Left colon (tissue), 1 donor: ENCODE results near the gene HTR2A.

DNA sequence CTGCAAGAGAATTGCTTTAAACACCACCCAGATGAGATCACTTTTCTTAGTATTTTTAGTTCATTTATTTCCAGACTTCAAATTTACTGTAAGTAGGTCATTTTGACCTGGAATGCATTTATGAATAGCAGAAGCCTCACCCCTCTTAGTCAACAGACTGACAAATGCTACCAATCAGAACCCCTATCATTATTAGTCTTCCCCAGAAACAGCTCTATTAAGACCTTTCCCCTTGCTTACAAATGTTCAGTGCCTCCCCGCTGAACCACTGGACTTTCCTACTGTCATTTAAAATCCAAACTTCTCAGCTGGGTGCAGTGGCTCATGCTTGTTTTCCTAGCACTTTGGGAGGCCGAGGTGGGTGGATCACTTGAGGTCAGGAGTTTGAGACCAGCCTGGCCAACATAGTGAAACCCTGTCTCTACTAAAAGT is 27.2 kb downstream of the RUBCNL start:
- PRO-cap: no peak

DNA sequence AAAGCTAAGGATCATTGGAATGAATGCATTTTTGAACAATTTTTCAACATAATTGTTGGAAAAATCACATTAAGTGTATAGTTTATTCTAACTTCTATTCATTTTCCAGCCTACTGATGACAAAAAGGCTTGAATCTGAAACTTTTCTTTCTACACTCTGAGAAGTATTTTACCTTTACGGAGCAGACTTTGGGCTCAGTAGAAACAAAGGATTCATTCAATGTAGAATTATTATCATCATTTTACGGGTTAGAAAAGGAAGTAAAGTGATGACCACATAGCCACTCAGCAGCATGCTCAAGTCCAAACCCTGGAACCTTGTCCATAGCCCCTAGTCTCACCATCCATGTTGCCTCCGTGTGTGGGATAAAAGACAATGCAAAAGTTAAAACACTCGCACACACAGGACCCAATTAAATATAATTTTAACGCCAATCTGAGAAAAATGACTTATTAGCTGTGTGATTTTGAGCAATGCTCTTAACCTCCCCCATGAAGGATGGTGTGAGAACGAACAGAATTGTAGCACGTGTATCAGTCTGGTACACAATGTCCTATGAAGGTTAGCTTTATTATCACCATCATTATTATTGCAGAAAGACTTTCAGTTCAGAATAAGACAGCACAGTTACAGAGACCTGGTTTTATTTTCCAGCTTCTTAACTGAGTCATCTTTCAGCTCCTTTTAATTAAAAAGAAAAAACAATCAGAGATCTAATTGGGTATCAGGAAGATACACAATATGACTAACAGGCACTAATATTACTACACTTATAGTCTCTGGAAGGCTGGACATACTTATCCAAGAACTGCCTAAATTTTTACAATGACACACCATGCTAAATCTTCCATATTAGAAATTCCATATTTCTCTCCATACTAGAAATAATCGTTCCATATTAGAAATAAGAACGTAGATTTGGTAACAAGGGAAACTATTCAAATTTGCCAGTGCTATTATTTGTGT is 2.2 kb downstream of the RUBCNL start:
- PRO-cap: no peak

- PRO-cap: no peak
These were observed 2.7 kb upstream of the RUBCNL start for GRCh38 chr13:46389337-46390606.

DNA sequence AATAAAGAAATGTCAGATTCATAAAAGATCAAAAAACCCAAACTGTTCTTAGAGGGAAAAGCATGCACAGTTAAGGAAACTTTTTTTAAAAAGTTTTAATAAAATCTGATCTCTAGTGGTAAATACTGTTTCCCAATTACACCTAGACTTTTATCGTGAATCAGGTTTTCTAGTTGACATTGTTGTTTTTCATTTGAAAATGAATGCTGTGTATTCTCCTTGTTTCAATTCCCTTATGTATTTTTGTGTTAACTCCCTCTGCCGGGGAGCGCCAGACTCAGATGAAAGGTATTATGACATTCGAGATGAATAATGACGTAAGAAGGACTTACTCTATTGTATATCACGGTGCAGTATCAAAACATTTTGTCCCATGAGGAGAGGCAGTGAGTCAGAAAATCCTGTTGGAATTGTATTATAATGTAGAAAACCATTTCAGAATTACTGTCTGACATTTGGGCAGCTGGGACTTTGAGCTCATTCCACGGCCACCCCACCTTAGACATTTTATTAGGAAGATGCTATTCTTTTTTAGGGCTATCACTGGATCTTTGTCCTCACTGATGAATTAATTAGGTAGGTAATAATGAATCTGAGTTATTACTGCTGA is 61.6 kb downstream of the LRCH1 start:
- PRO-cap: no peak

DNA sequence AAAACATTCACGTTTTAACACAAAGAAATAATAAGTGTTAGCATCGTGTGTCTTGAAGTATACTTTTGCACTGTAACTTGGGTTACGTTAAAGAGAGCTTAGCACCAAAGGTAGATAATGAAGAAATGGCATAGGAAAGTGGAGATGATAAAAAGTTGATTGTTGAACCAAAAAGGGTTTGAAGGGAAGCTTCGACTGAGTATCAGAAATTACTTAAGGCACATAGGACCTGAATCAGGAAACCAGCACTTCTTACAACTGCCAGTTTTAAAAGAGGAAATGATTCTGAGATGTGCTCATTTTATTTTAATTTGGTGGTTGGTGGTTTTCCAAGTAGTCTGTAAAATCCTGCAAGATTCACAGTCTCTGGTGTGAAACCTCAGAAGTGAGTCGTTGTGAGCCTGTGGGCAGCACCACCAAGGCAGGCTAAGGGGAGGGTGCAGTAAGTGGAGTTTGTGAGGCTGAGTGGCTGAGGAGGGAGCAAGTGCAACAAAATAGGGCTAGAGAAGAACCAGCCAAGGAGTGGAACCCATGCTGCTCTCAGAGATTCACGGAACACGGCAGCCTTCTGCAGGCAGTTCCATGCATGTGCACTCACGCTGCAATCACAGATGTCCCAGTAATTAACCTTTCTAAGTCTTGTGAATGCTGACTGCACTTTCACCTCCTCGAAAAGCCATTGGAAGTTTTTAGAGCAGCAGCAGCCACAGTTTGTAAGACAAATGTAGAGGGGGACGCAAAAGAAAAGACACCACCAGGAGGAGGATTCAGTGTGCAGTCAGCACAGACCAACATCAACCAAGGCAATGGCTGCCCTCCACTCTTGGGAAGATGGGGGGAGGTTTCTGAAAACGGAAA is 45.1 kb downstream of the ESD start:
- PRO-cap: no peak

GRCh38 chr13:46896635-46897264 is at the start of gene HTR2A:
TSS of gene HTR2A (minus strand) at chr13:46897053.
- PRO-cap: no peak

- PRO-cap: no peak
These were observed 1.7 kb upstream of the MED4 start for GRCh38 chr13:48096582-48097104.

DNA sequence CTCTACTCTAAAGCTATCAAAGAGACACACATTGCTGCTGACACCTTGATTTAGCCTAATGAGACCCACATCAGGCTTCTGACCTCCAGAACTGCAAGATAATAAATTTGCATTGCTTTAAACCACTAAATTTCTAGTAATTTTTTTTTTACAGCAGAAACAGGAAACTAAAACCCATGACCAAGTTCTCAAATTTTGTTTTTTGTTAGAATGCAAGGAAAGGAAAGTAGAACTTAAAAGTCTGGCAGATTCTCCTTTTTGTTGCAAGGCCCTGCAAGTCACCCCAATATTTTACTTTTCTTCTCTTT is 56.5 kb upstream of the MED4 start:
- PRO-cap: no peak

DNA sequence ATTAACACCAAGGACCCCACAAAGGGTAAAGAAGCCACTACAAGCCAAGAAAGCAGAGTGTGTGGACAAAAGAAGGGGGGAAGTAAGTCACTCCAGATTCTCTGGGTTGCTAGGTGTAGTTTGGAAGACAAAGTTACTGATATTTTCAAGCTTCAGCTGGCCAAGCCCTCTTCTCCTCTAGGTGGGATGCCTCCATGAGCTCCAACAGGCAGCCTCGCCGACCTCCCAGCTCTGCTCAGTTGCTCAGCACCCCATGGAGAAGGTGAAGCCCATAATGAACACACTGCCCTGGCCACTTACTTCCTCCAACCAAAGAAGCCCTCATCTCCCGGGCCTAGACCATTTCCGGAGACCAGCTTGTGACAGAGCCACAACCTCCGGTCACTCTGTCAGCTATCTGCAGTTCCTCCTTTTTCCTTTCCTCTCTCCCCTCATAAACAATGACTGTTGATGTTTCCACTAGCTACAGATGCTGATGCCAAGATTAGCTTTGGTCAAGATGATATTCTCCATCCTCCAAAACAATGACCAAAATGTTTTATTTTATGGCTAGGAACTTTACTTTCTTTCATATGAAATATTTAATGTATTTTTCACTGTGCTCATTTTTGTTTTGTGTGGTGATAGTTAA is 66.9 kb upstream of the MED4 start:
- PRO-cap: unidirectional peak, minus-strand start at position 255 of the sequence

- PRO-cap: no peak
These were observed 11.8 kb upstream of the ITM2B start for GRCh38 chr13:48220930-48221910.

- PRO-cap: bidirectional peak, plus-strand start at chr13:48319139, minus-strand start at chr13:48319063
These were observed 15.3 kb downstream of the RB1 start for GRCh38 chr13:48318434-48319658.

GRCh38 chr13:48402753-48403971 is 9.8 kb downstream of the LPAR6 start:
- PRO-cap: unidirectional peak, plus-strand start at chr13:48403271

GRCh38 chr13:48542505-48543338 is 9.8 kb upstream of the RCBTB2 start:
- PRO-cap: no peak

DNA sequence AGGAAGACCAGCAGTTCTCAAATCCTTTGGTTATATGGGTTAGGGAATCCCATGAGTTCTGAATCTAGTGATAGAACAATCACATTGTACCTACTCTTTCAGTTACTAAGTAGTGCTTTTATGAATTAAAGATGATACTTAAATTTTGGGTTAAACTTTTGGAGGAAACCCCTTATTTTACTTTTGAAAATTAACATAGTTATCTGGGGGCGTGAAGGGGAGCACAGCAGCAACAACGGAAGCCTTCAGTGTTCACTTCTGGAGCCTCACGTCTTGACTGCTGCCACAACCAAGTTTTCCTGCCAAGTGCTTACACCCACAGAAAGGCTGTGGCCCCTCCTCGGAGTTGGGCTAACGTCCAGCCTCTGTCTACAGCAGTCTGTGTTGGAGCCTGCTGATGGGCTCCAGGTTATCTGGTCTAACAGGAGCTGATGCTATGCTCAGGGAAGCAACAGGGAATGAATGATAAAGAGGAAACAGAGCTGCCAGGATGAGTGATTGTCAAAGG is 53.5 kb upstream of the RCBTB2 start:
- PRO-cap: unidirectional peak, minus-strand start at position 279 of the sequence

GRCh38 chr13:48594476-48594932 is 59.2 kb upstream of the CYSLTR2 start:
- PRO-cap: no peak

- PRO-cap: no peak
These were observed 105.5 kb upstream of the MLNR start for GRCh38 chr13:49114489-49115229.

DNA sequence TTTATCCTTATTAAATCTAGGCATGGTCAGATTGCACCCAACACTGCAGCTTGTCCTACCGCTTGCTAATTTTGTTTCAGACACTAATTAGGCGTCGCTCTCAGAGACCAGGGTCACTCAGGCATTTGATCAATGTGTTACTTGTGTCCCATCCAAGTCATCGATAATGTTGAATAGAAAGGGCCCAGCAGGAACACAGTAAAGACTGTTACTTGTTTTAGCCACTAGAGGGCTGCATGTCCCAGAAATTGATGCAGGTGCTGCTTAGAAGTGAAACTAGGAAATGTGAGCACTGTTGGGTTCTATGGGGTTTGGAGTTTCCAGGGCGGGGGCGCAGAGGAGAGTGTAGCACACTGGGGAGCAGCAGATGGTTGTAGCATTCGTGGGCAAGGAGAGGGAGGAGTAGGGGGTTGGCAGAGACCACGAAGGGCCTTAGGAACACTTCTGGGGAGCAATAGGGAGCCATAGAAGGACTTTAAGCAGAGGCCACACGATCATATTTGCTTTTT is 53.4 kb downstream of the CDADC1 start:
- PRO-cap: no peak

GRCh38 chr13:49539154-49539858 is 43.6 kb downstream of the PHF11 start:
- PRO-cap: no peak

DNA sequence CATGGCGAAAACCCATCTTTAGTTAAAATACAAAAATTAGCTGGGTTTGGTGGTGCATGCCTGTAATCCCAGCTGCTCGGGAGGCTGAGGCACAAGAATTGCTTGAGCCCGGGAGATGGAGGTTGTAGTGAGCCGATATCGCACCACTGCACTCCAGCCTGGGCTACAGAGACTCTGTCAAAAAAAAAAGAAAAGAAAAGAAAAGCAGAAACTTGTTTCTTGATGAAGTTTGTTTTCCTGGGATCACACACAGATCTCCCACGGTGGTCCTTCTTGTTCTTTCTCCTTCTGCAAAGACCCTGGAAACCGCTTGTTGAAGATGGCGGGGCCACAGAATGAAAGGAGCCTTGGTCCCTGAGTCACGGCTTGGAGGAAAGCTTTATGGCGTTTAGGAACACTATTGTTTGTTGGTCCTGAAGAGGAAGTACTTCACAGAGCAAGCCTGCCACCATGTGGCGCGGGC is 21.5 kb upstream of the RCBTB1 start:
- PRO-cap: no peak

DNA sequence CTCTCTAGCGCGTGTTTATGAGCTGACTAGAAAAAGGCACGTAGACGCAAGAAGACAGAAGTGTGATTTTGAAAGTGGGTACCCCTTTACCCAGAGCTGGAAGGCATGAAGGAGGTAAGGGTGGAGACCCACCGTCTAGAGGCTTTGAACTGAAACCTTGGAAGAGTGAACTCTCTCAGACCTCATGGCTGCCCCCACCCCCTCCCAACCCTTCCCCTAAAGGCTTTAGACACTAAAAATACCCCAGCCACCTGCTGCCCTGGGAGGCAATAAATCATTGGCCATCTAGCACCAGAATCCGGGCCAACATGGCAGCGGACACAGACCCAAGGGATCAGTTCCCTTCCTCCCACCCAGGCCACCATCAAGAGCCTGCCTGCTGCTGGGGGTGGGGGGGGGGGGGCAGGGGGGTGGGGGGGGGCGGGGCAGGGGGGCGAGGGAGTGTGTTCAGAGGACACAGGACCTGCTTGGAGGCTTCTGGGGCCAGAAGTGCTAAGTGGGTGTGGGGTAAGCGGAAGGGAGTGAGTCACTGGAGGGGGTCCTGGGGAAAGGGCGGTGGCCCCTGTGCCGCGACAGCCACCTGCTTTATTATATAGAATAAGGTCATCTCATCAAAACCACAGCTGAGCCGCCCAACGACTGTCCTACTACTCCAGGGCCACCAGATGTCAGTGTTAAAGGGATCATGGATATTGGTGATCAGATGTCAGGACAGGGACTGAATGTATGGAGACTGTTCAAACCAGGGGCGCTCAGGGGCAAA is 24.1 kb downstream of the ARL11 start:
- PRO-cap: no peak